Progenitor cell of endocrine pancreas (in vitro differentiated cells): ENCODE results near the genes GPR182, NEMP1, LRP1 and NXPH4.

DNA sequence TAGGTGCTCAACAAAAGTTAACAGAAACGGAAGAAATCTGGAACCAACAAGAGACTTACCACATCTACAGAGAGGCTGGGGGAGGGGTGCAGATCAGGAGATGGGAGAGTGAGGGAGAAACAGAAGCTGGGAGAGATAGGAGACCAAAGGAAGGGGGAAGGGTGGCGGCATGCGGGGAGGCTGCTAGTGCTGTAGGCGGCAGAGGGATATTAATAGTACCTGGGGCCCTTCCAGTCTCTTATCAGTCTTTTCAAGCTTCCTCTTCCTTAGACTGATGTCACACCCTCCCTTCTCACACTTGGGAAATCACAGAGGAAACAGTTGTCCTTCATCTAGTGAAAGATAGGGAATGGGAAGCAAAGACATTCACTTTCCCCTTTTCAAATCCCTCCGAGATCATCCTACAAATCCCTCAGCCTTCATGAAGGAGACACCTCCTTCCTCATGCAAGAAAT is 6.0 kb upstream of the GPR182 start:
- PRO-cap: no peak

- PRO-cap: no peak
Measured at GRCh38 chr12:56994079-56994797, at the start of gene GPR182. Gene GPR182 (plus strand): TSS chr12:56994492.

DNA sequence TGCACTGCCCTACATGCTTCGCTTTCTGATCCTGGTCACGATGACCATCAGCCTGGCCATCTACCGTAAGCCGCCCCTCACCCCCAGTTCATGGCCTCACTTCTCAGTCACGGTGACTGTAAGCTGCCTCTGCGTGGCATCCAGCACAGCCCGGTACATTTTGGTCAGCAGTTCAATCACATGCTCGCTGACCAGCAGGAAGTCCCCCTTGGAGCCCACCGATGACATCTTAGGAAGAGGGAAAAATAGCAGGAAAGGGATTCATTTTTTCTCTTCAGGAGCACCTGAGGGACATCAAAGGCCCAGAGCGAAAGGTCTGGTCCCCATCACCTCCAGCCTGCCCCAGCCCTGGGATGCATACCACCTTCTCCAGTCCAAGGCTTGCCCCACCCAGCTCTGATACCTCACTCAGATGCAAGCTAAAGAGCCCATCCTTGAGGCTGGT is 12.7 kb upstream of the TAC3 start:
- PRO-cap: no peak

DNA sequence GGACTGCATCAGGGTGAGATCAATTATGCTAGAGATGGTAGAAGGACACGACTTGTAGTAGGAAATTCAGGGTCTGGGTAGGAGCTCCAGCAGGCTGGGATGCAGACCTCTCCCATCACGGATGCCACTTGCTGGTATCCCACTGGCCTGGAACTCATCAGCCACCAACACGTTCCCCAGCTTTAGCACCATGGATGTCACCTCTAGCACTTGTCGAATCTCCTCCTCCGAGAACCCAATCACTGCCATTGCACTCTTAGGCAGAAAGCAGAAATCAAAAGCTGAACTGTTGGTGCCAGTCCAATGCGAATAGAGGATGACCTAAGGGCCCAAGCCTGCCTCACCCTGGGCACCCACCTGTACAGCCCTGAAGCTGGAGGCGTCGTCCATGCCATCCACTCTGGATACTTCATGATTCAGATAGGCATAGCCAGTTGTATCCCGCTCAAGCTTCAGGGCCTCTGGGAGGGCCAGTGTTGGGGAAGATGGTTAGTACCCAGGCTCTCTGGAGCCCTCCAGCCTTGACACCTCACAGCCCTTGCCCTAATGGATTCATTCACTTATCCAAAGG is 6.1 kb downstream of the MYO1A start:
- PRO-cap: no peak

DNA sequence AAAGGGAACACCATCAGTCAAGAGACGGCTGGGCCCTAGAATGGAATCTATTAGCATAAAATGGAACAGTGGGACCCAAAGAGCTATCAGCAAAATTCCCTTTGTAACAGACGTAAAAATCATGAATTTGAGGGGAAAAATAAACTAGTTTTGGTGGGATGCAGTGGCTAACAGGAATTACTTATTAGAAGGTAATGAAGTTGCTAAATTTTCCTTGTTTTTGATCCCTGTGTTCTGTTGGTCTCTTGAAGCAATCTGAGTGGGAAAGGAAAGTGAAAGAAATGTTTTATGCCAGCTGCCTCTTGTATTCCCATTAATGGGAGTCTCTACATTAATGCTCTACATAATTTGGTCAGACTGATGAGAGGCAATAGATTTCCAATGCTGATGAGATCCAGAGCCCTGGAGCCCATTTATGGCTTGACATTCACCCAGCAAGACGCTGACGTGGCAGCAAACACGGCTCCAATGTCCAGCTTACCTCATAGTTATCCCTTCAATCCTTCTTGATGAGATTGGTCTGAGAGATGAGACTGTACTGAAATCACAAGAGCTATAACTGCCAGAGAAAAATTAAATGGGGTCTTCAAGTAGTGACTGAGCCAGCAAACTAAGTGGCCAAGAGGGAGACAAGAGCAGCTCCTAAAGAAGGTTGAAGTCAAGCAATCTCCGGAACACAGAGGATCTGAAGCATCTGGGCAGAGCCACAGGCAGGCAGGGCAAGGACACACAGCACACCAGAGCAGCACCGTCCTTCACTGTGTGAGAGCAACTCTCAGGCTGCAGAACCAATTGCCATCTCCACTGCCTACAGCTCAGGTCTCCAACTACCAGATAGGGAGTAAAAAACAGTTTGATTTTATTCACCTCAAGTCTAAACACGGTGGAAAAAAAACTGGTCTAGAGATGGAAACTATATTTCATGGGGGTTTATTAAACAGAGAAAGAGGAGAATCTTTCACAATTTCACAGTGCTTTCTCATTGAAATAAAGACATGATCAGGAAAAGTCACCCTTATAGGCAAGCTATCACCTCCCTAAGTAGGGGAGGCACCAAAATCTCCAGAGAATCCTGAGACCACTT is 7.2 kb upstream of the MYO1A start:
- PRO-cap: no peak

DNA sequence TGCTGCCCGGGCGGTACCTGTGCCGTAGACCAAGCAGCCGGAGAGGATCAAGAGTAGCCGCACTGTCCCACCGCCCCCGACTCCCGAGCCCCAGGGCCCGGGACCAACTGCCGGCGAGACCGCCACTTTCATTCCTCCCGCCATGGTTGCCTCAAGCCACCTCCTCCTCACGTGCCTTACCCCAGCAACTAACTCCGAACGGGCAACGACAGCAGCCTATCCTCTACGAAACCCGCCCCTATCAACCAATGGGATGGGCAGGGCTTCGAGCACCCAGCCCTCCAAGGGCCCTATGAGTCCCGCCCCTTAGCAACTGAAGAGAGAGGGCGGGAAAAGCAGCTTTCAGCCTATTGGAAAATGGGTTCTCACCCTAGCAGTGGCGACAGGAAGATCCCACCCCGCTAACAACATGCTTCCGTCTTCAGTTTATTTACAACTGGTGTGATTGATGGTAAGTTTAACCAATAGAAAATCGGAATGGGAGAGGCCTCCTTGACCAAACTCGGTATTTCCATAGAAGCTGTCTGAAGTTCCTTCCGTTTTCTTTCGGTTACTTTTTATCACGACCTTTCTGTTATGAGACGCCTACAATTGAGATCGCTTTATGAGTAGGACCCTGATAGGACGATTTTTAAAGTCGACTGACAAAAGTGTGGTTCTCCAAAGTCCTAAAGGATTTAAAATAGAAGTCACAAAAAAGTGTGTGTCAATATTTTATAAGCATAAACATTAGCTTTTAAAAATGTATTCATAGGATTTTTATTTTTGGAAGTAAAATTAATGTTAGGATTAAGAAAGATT is at the start of gene NEMP1:
Gene NEMP1 (minus strand): TSS at position 190 of the 801 bp plus-strand sequence.
- PRO-cap: bidirectional peak, plus-strand start at position 516 of the sequence, minus-strand start at position 109 of the sequence

DNA sequence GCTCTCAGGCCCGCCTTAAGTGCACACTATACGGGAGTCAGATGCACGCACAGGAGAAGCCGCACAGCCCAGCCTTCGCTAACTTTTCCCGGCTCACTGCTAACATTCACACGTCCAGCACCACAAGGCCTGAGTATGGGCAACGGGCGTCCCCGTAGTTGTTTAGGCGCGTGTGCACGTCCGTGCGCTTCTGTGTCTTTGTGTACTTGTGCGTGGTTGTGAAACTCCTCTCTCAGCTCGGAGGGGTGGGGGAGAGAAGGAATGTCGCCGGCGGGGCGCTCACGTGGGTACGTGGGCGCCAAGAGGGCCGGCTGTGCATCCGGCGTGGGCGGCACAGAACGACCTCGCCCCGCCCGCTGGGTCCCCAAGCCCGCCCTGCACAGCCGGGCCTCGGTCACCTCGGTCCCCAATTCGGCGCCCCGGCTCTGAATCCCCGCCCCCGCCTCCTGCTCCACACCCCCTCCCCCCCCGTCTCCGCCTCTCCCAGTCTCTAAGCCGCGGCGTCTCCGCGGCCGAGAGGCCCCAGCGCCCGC is 432 bp upstream of the NAB2 start:
- PRO-cap: bidirectional peak, plus-strand start at position 258 of the sequence, minus-strand start at position 208 of the sequence; bidirectional peak, plus-strand start outside the sequence, minus-strand start at position 377 of the sequence

DNA sequence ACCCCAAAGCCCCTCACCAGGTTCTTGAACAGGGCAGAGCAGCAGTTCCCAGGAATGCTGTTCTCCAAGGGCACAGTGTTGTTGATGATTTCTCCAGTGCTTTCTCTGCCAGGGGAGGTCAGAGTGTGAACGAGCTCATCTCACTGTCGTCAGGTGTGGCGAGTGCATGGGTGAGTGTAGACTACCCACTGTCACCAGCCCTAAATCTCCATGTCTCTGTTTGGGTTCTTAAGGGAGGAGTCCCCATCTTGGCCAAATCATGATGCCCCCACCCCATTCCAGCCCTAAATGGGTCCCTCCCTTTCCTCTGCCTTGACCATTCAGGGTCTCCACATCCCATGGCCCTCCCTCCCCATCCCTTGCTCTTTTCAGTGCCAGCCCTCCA is 6.5 kb downstream of the STAT6 start:
- PRO-cap: no peak

DNA sequence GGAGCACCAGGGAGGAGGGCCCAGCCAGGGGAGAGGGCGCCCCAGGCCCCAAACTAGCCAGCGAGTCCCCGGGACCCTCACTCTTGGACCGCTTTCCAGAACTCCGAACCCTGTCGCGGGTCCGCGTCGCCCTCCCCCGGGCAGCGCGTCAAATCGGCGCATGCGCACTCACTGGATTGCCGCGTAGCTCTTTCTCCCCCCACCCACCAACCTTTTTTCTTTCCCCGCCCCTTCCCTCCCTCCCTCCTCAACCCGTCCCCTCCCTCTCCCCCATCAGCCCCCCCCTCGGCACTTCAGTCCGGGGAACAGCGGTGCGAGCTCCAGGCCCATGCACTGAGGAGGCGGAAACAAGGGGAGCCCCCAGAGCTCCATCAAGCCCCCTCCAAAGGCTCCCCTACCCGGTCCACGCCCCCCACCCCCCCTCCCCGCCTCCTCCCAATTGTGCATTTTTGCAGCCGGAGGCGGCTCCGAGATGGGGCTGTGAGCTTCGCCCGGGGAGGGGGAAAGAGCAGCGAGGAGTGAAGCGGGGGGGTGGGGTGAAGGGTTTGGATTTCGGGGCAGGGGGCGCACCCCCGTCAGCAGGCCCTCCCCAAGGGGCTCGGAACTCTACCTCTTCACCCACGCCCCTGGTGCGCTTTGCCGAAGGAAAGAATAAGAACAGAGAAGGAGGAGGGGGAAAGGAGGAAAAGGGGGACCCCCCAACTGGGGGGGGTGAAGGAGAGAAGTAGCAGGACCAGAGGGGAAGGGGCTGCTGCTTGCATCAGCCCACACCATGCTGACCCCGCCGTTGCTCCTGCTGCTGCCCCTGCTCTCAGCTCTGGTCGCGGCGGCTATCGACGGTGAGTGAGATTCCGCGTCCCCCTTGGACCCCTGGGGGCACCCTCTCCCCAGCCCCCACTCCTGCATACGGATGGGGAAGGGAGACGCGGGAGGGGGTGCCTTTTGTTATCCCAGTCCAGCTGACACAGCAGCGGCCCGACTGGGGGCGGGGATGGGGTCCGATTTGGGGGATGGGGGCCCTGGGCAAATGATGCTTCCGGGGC is at the start of gene LRP1:
Gene LRP1 (plus strand): TSS at position 291 of the 1,043 bp plus-strand sequence.
- PRO-cap: bidirectional peak, plus-strand start at position 291 of the sequence, minus-strand start at position 102 of the sequence; bidirectional peak, plus-strand start at position 768 of the sequence, minus-strand start at position 638 of the sequence; unidirectional peak, minus-strand start at position 795 of the sequence

- PRO-cap: no peak
Measured at GRCh38 chr12:57167782-57168379, 39.6 kb downstream of the LRP1 start.

DNA sequence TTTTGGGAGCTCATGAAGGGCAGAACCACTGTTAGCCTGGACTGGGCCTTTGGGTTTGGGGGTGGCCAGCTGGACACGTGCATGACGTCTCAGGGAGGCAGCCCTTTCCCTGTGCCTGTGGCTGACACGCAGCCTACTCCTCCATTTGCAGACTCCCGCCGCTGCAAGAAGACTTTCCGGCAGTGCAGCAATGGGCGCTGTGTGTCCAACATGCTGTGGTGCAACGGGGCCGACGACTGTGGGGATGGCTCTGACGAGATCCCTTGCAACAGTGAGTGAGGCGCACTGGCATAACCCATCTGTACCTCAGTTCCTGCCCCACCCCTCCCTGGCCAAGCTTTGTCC is 23.2 kb upstream of the NXPH4 start:
- PRO-cap: no peak

DNA sequence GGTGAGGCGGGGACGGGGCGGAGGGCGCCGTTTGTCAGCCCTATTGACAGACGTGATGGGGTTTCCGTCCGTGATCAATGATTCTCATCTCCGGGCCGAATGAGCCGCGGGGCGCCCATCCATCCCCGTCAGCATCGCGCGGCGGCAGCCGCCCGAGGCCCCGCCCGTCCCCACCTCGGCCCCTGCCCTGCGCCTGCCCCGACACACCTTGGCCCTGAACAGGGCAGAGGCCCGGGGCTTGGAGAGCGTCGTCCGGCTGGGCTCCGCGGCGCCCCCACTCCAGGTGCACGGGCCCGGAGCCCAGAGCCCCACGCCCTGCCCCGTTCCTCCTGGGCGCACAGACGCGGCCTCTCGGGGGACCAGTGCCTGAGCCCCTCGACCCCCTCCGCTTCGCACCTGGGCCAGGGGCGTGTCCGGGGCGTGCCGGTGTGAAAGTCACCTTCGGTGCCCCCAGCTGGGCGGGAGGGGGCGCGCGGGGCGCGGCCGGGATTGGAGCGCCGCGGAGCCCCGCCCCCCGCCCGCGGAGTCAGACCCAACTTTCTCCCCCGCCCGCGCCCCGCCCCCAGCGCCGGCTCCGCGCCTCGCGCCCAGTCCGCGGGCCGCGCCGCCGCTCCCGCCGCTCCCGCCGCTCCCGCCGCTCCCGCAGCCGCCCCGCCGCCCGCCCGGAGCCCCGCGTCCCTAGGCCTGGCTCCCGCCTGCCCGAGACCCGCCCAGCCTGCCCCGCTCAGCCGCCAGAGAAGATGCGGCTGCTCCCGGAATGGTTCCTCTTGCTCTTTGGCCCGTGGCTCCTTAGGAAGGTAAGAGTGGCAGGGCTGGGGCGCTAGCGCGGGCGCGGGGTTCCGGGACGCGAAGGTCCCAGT is at the start of gene NXPH4:
Gene NXPH4 (plus strand): TSS at position 565 of the 860 bp plus-strand sequence.
- PRO-cap: no peak

GRCh38 chr12:57230311-57231150 is 1.0 kb downstream of the SHMT2 start:
- PRO-cap: bidirectional peak, plus-strand start at chr12:57230360, minus-strand start at chr12:57230009

DNA sequence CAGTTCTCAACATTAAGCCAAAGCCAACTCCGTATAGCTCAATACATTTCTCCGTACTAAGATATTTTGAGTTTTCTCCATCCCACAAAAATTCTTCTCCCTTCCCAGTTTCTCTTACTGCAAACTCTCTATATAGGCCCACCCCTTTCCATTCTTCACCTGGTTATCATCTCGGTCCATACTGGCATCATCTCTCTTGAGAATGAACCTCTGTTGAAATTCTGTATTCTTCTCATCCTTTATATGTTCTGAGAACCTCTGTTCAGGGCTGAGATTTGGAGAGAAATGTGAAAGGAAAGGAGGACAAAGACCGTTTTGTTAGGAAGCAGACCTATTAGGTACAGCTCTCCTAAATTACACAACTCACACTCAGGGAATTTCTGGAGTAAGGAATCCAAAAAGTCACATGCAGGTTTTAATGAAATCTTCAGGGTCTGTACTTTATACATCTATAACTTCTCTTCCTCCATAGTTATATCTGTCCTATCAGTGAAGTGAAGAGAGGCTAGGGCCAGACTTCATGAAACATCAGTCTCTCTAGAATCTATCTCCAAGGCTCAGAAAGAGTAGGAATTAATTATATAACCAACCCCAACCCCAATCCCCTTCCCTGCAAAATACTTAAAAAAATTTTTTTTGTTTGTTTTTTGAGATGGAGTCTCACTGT is 44.4 kb upstream of the STAC3 start:
- PRO-cap: no peak

GRCh38 chr12:57297640-57298311 is 46.8 kb upstream of the STAC3 start:
- PRO-cap: no peak

DNA sequence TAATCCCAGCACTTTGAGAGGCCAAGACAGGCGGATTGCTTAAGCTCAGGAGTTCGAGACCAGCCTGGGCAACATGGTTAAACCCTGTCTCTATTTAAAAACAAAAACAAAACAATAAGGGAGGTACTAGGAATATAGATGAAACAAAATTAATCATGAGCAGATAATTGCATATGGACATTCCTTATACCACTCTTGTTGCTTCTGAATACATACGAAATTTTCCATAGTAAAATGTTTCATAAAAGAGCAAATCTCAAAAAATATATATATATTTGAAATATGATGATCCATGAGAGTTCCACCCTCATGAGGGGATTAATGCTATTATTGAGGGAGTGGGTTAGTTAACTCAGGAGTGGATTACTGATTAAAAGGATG is 22.4 kb downstream of the R3HDM2 start:
- PRO-cap: no peak

GRCh38 chr12:57458561-57459520 is 744 bp upstream of the GLI1 start:
- PRO-cap: bidirectional peak, plus-strand start at chr12:57459371, minus-strand start at chr12:57459132

- PRO-cap: no peak
Measured at GRCh38 chr12:57477121-57477632, 2.5 kb downstream of the ARHGAP9 start.

GRCh38 chr12:57514425-57515653 is 5.5 kb downstream of the DDIT3 start:
- PRO-cap: no peak

DNA sequence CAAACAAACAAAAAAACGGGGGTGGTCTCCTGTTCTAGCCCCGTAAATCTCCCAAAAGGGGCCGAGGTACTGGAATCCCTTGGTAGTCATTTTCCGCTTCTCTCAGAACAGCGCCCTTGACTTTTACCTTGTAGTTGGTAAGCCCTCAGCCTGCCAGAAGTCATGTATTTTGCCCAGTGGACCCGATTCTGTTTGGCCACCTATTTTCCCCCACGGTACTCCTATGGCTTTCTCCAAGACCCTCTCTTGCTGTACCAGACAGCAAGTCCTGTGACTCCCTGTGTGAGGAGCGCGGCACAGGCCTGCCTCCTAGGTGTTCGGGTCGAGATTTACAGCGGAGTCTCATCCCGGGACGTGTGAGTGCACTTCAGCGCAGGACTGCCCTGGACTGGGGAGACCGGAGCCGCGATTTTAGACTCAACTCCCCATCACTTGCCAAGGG is 1.1 kb upstream of the MBD6 start:
- PRO-cap: bidirectional peak, plus-strand start at position 345 of the sequence, minus-strand start at position 284 of the sequence